Bronchial epithelial cell (primary cell): ENCODE results near the gene SIRT1.

GRCh38 chr10:63196742-63197308 is 63.7 kb downstream of the NRBF2 start:
- RRBS, 2 experiments, result no CpG with 5 or more reads among the region's 3 CpGs

- RRBS, 2 experiments, result no CpG with 5 or more reads among the region's 3 CpGs
Observed at GRCh38 chr10:63200789-63201291, 67.7 kb downstream of the NRBF2 start.

DNA sequence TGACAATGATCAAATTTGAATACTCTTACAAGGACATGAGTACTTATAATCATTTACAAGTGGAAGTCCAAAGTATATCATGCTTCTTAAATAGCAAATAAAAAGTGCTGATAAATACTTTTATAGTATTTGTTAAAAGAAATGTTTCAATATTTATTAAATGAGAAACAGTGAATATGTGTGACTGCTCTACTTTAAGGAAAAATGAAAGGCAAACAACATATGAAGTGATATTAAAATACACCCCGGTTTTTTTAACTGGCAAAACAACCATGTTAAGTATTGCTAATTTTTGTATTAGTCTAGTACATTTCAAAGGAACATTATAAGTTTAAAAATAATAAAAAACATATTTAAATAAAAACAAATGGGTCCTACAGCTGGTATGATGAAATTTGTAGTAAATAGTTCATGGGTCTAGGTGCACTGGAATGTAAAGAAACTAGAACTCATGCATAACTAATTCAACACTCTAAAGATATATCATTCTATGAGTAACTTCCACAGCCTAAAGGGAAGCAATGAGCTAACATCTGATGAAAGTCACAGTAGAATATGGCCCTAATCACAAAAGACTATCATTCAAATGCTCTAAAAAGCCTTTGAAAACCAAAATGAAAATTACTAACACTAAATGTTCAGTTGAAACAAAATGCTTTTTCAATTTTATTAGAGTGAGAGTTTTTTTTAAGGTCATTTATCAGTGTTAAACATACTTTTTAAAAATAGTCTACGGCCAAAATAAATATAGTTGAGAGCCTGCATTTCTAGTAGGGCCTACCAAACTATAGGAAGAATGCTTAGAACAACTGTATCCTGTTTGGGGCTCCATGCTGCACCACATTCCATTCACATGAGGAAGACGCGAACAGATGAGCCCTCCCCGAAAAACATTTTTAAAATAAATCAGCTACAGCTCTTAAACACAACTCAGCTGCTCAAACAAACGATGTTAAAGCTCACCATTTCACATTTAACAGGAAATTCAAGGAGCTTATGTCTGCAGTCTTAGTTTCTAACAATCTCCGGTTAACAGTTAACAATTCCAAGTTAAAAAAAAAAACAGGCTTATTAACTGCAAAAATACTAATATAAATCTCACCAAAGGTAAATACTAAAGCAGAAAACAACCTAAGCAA is 134.3 kb downstream of the NRBF2 start:
- RRBS, 2 experiments, result no CpG with 5 or more reads among the region's 7 CpGs

GRCh38 chr10:63441537-63442264 is 24.1 kb downstream of the JMJD1C start:
- RRBS, 2 experiments, result no CpG with 5 or more reads among the region's 4 CpGs

- RRBS, 2 experiments, result no CpG with 5 or more reads among the region's 2 CpGs
Observed at GRCh38 chr10:63486565-63487158, 20.9 kb upstream of the JMJD1C start.

- RRBS, 2 experiments, result no CpG with 5 or more reads among the region's 1 CpG
Observed at GRCh38 chr10:63554742-63555246, 33.6 kb downstream of the REEP3 start.

DNA sequence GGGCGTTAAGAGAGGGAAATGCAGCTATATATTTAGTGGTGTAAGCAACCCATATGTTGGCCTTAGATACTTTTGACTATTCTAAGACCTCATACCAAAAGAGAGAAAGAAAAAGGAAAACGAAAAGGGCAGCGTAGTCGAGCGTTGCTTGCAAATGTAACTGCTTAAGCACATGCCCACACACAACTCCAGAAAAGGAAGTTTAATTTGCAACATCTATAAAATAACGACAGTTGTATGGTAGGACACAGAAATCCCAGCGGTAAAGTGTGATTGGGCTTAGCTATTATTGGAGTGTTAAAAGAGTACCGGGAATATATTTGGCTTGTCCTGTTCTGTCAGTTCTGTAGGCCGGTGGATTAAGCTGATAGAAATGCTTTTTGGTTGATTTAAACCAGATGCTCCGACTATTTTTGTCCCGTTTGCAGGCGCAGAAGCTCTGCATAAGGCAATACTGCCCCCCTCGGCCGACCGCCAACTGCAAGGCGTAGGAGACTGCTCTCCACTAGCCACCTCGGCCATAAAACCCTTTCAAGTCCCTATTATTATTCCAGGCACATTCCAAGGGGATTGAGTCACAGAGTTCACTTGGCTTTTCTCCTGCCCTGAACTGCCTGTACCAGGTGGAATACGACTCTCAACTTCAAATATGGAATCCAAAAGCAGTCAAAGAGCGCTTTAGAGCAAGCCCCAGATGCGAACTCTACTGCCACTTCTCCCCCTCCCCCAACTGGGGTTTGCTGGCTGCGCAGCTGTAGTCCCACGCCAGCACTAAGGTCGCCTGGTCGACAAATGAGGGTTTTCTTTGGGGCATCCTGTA is 108.1 kb downstream of the REEP3 start:
- RRBS, 2 experiments, result no CpG with 5 or more reads among the region's 24 CpGs

- RRBS, 2 experiments, result no CpG with 5 or more reads among the region's 3 CpGs
Observed at GRCh38 chr10:63702958-63703528, 181.8 kb downstream of the REEP3 start.

DNA sequence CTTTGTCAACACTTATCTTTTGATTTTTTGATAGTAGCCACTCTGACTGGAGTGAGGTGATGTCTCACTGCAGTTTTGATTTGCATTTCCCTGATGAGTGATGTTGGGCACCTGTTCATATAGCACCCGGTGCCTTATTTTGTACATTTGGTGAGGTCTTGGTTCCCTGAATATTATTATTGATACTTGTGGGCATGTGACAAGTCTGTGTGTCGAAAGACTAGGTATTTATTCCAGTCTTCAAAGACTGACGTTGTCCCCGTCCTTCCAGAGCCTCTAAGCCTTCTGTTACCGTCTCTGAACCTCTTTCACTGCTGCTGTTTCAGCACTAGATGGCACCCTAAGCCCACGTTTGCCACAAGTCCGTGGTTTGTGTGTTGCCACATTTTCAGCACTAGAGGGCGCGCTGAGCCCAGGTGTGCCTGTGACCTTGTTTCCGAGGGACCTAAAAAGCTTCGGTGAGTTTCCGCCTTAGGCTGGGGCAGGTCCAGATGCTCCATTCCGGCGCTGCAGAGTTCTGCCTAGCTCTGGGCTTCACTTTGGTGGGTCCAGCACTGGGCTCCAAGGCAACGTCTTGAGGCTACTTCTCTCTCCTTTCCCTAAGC is 519.9 kb downstream of the REEP3 start:
- RRBS, 2 experiments, result no CpG with 5 or more reads among the region's 15 CpGs

GRCh38 chr10:64170819-64171246 is 649.6 kb downstream of the REEP3 start:
- RRBS, 2 experiments, result no CpG with 5 or more reads among the region's 35 CpGs

- RRBS, 2 experiments, result no CpG with 5 or more reads among the region's 3 CpGs
Observed at GRCh38 chr10:65571187-65571710, 1354.6 kb upstream of the LRRTM3 start.

GRCh38 chr10:66220918-66221295 is 704.9 kb upstream of the LRRTM3 start:
- RRBS, 2 experiments, result no CpG with 5 or more reads among the region's 4 CpGs

- RRBS, 2 experiments, result no CpG with 5 or more reads among the region's 29 CpGs
Observed at GRCh38 chr10:67230494-67231429, 304.9 kb downstream of the LRRTM3 start.

GRCh38 chr10:67386946-67387829 is 308.8 kb downstream of the CTNNA3 start:
- RRBS, 2 experiments, result no CpG with 5 or more reads among the region's 35 CpGs

DNA sequence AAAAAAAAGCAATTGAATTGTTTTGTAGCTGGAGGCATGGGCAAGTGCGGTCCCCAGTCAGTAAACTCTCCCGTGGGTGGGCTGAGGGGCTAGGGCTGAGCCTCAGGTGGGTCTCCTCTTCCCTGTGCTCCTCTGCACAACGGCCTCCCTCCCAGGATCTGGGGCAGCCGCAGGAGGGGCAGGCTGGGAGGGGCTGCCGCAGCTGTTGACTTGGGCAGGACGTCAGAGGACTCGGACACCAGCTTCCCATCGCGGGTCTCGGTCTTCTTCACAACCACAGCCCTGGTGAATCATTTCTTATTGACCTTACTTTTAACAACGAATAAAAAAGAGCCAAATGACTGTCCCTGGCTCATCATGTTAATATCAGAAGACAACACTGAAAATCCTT is 32.6 kb downstream of the CTNNA3 start:
- RRBS, 2 experiments, result no CpG with 5 or more reads among the region's 11 CpGs

GRCh38 chr10:67819693-67820194 is 18.2 kb downstream of the DNAJC12 start:
- RRBS, 2 experiments, result no CpG with 5 or more reads among the region's 3 CpGs

DNA sequence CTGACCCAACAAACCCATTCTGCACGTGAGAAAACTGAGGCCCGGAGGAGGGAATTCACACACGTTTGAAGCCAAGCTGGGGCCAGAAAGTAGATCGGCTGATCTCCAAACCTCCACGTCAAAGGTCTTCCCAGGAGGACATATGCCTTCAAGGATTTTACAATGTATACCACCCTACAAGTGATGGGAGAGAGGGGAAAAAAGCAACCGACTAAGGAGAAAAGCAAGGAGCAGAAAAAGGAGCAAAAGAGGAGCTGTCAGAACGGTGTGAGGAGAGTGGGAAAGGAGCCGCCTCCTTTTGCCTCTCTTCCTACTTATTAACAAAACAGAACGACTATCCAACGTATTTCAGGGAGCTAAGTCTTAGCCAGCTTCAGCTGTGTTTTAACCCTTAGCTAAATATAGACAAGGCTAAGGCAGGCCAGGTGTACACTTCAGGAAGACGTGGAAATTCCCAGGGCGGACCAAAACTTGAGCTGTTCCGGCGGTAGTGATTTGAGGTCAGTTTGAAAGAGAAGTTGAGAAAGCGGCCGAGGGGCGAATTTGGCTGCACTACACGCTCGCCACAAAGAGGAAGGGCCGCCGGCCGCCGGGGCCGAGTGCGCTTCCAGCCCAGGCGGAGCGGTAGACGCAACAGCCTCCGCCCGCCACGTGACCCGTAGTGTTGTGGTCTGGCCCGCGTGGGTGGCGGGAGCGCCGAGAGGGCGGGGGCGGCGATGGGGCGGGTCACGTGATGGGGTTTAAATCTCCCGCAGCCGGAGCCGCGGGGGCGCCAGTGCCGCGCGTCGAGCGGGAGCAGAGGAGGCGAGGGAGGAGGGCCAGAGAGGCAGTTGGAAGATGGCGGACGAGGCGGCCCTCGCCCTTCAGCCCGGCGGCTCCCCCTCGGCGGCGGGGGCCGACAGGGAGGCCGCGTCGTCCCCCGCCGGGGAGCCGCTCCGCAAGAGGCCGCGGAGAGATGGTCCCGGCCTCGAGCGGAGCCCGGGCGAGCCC is at the start of gene SIRT1:
Gene SIRT1 (plus strand): TSS at position 772 of the 990 bp plus-strand sequence.
- RRBS, 2 experiments, result under 1 to 1% methylated on average over 16 to 26 of the region's 77 CpGs

DNA sequence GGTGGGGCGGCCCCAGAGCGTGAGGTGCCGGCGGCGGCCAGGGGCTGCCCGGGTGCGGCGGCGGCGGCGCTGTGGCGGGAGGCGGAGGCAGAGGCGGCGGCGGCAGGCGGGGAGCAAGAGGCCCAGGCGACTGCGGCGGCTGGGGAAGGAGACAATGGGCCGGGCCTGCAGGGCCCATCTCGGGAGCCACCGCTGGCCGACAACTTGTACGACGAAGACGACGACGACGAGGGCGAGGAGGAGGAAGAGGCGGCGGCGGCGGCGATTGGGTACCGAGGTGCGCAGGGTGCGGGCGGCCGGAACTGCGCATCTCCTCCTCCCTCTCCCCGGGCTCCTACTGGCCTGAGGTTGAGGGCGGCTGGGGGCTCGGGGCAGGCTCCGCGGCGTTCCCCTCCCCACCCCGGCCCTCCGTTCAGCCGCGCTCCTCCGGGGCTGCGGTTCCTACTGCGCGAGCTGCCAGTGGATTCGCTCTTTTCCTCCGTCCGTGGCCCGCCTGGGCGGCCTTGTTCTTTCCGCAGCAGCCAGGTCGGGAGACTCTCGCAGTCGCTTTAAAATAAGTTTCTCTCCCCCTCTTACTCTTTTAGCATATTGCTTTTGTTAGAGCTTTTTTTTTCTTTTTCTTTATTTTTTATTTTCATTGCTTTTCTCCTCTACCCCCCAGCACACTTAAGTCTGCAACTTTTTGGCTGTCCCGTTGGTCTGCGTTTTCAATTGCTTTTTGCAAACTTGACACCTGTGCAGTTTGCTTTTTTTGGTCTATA is 599 bp downstream of the SIRT1 start:
- RRBS, 2 experiments, result under 1 to 2% methylated on average over 7 of the region's 67 CpGs

GRCh38 chr10:67998636-67999381 is 76.3 kb downstream of the HERC4 start:
- RRBS, 2 experiments, result no CpG with 5 or more reads among the region's 5 CpGs

DNA sequence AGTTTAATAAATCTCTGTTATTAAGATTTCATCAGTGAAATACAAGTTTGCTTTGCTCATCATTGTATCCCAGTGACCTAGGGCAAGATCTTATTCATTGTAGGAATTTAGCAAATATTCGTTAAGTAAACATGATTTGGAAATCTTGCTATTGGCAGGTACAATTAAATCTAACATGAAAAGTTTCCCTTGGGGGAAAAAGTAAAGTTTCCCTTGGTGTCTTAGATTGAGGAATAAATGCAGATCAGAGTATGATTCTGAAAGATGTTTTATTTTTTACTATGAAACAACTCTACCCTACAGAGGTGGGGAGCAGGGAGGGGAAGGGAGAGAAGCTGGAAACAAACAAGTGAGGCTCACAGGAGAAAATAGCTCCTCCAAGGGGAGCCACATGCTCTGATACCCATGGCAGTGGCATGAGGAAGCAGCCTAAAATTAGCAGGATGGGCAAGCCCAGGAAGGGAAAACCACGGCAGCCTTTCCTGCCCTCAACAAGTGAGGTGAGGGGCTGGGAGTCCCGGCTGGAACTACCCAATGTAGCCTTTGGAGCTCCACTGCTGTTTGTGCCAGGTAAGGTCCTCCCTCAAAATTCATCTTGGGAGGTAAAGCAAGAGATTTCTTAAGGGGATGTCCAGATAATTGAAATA is 12.5 kb upstream of the HERC4 start:
- RRBS, 2 experiments, result no CpG with 5 or more reads among the region's 3 CpGs